Urinary bladder (tissue), 3 donors: ENCODE results near the genes SLC52A3, SDCBP2 and TGM6.

GRCh38 chr20:129853-130526 is 12.4 kb upstream of the DEFB126 start:
- PRO-cap, result no peak
- RAMPAGE, long total RNA, result no peak

DNA sequence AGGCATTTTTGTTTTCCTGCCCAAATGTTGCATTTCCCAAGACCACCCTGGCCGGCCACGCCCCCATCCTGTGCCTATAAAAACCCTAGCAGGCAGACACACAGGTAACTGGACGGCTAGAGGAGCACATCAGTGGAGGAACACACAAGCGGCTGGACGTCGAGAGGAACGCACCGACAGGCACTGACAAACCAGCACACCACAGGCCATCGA is 7.8 kb downstream of the ZCCHC3 start:
- PRO-cap, result no peak
- RAMPAGE, long total RNA, result no peak

GRCh38 chr20:328138-329264 is 3.1 kb downstream of the SOX12 start:
- PRO-cap, result no peak
- RAMPAGE, long total RNA, result no peak

GRCh38 chr20:421446-422450 is 13.6 kb downstream of the RBCK1 start:
- PRO-cap, result no peak
- RAMPAGE, long total RNA, result no peak

- PRO-cap, result no peak
- RAMPAGE, long total RNA, result no peak
Observed at GRCh38 chr20:438333-439141, 23.8 kb downstream of the TBC1D20 start.

DNA sequence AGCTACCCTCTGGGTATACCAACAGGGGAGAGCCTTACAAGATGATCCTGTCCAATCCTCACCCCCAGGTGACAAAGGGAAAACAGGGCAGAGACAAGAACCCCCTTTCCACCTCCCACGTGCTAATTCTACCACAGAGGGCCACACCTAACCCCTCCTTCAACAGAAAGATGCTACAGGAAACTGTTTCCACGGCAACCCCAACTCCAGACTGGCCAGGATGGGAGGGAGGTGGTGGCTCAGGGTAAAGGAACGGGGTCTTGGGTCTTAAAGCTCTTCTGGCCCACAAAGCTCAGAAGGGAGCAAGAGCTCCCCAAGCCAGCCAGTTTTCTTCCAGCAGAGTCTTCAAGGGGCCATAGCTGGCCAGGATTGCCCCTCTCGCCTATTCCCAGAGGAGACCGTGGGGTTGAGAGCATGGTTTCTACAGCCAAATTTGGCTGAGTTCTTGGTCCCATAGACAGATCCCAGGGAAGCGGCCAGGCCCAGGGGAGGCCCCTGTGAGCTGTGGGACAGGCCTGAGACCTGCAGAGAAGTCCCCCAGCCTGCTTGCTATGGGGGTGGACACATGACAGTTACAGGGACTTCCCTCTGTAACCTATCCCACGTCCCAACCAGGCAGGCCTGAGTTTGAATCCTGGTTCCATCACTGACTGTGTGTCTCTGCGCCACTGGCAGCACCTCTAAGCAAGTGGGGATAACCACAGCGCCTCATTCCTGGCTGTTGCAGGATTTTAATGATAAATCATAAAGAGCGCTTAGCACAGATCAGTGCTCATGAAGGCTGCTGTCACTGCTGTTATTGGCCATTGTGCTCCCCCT is 2.7 kb downstream of the TCF15 start:
- PRO-cap, result no peak
- RAMPAGE, long total RNA, result no peak

DNA sequence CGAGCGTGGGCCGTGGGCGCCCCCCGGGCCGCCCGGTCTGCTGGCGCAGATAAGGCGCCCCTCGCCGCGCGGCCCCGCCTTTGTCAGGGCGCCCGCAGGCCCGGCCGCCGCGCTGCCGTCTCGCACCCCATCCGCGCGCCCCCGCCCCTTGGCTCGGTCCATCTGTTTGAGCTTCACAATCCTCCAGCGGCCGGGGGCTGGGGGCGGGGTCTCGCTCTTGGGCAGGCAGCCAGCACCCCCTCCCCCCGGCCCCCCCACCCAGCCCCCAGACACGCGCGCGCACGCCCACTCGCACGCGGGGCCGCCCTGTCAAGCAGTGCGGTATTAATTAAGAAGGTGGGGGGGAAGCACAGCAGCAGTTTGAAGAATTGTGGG is 34.5 kb upstream of the SCRT2 start:
- PRO-cap, result no peak
- RAMPAGE, long total RNA, result no peak

DNA sequence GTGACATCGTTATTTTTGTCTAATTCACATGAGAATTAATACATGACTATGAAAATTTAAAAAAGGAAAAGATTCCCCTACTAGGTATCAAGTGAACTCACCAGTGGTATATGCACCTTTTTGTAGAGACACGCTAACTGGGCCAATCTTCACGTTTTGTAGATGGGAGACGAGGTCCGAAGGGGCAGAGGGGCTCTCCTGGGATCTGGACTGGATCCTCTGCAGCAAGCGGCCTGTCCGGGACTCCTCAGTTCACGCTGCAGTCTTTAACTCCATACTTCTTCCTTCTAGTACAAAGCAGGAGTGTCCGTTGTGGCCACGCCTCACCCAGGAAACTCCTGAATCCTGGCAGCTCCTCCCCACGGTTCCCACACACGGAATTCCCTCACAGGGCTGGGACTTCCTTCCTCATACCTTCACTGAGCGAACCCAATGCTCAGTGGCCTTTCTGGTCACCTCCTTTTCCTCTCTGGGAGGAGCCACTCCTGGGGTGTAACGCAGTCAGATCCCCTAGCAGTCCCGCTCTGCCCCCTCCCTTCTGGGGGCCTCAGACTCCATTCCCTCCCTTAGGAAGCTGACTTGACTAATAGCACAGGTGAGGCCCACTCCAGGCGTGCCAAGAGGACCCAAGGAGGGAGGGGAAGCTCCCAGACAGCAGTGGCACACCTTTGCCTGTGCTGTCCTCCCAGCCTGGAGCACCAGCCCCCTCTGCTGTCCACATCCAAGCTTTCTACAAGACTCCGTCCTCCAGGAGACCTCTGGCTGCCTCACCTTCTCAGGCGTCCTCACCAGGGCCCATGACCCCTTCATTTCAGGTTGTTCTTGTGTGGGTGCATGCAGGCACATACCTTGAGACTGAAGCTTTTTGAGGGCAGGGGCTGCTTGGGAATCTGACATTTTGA is at the start of gene SLC52A3:
Gene SLC52A3, minus strand, starts transcription at position 305 of the 902 bp plus-strand sequence.
- PRO-cap, result no peak
- RAMPAGE, long total RNA, result no peak

GRCh38 chr20:840937-841594 is 7.6 kb downstream of the FAM110A start:
- PRO-cap, result unidirectional peak, plus-strand start at chr20:841268
- RAMPAGE, long total RNA, result no peak

- PRO-cap, result no peak
- RAMPAGE, long total RNA, result no peak
Observed at GRCh38 chr20:985499-985877, 16.6 kb downstream of the RSPO4 start.

DNA sequence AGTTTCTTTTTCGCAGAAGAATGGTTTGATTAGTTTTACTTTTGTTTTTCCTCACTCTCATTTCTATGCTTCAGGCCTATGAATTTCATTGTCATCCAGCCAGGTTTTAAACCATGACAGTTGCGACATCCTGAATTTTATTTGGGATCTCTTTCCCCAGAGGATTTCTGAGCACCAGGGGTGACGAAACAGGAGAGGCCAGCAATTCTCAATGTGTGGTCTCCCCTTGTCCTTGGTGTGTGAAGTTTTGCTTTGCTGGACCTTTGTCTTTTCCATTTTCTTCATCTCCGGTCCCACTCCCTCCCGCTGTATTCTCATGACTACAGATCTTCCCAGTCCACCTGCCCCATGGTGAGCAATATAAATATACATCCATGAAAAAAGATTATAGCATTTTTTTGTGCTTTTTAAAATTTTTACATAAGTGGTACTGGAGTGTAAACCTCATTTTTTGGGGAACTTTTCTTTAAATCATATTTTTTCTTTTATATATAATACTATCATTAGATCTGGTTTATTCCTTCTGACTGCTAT is 4.7 kb downstream of the PSMF1 start:
- PRO-cap, result no peak
- RAMPAGE, long total RNA, result no peak

- PRO-cap, result no peak
- RAMPAGE, long total RNA, result no peak
Observed at GRCh38 chr20:1308896-1309437, 20.0 kb downstream of the SDCBP2 start.

- PRO-cap, result unidirectional peak, minus-strand start at chr20:1329139; unidirectional peak, minus-strand start at chr20:1329164; unidirectional peak, minus-strand start at chr20:1329224
- RAMPAGE, long total RNA, result no peak
Observed at GRCh38 chr20:1328988-1329932, at the start of gene SDCBP2. TSS of gene SDCBP2 (minus strand) at chr20:1329139.

GRCh38 chr20:1341659-1342440 is 12.9 kb upstream of the SDCBP2 start:
- PRO-cap, result no peak
- RAMPAGE, long total RNA, result no peak

DNA sequence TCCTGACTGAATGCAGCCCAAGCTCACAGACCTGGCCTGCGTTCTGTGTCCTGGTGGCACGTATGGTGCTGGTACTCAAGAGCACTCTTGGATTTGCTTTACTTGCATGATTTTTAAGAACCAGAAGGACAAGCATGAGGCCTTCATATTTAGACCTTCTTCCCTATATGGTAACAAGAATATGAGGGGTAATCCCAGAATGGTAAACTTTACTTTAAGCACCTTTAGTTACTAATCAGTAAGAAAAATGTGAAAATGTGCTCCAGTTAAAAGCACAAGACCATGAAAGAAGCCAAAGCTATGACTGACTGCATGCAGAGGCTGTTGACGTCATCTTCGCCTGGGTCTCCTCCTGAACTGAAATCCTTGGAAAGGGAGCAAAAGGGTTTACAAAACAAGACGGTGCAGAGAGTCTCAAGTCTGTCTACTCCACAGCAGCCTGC is 10.3 kb downstream of the FKBP1A start:
- PRO-cap, result no peak
- RAMPAGE, long total RNA, result no peak

GRCh38 chr20:1423732-1424089 is 30.9 kb upstream of the FKBP1A start:
- PRO-cap, result no peak
- RAMPAGE, long total RNA, result no peak

DNA sequence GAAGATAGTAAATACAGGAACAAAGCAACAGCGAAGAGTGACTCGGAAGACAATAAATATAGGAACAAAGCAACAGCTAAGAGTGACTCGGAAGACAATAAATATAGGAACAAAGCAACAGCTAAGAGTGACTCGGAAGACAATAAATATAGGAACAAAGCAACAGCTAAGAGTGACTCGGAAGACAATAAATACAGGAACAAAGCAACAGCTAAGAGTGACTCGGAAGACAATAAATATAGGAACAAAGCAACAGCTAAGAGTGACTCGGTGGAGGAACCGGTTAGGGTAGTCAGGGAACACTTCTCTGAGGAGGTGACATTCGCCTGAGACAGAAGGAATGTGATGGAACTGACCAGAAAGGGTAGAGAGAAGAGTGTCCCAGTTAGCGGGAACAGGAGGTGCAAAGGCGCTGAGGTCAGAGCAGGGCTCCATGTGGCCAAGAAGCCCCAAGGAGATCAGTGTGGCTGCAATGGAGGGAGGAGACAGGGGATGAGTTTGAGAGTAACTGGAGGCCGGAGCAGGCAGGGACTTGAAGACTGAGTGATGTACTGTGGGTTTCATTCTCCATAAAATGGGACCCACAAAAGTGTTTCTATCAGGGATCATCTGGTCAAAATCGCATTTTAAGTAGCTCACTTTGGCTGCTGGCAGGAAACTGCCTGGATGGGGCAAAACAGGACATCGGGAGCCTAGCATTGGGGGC is 55.2 kb upstream of the SIRPA start:
- PRO-cap, result no peak
- RAMPAGE, long total RNA, result no peak

DNA sequence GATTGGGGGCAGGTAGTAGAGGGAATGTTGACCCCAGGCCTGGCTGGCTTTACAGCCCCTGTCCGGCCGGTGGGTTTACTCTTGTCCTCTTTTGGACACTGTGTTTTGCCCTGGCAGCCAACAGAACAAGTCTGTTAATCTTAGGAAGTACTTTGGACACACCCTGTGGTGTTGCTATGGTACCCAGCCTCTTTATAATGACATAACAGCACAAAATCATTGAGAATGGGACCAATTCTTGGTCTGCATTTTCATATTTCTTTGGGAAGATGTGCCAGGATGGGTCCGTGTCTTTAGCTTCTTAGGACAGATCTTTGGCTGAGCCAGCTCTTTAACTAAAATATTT is 8.2 kb downstream of the STK35 start:
- PRO-cap, result no peak
- RAMPAGE, long total RNA, result no peak

GRCh38 chr20:2300170-2300689 is 4.4 kb downstream of the TGM3 start:
- PRO-cap, result no peak
- RAMPAGE, long total RNA, result no peak

DNA sequence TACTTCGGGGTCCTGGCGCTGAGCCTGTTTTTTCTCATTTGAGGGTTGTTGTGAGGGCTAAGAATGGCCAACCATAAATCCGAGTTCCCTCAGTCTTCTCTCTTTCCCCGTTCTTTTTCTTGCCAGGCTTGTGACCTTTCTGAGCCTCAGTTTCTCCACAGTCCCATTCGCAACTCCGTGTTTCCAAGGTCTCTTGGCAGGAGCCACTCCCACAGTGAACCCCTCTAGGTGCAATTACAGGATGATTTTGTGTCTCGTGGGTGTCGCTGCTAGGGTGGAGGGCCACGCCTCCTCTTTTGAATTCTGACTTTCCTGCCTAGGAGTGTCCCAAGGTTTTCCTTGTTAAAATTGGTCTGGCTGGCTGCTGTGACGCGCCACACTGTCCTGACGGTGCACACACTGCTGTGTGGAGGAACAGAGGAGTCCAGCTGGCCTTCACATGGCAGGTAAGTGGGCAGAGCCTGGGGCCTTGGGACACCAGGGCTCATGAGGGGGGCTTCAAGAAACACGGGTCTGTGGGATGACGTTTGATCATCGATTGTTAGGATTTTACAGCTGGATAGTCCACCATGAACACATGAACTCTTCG is at the start of gene TGM6:
Gene TGM6, plus strand, starts transcription at position 372 of the 589 bp plus-strand sequence.
- PRO-cap, result no peak
- RAMPAGE, long total RNA, result no peak